Ureter (tissue), 1 donor: ENCODE data around the genes SENP5 and BDH1.

DNA sequence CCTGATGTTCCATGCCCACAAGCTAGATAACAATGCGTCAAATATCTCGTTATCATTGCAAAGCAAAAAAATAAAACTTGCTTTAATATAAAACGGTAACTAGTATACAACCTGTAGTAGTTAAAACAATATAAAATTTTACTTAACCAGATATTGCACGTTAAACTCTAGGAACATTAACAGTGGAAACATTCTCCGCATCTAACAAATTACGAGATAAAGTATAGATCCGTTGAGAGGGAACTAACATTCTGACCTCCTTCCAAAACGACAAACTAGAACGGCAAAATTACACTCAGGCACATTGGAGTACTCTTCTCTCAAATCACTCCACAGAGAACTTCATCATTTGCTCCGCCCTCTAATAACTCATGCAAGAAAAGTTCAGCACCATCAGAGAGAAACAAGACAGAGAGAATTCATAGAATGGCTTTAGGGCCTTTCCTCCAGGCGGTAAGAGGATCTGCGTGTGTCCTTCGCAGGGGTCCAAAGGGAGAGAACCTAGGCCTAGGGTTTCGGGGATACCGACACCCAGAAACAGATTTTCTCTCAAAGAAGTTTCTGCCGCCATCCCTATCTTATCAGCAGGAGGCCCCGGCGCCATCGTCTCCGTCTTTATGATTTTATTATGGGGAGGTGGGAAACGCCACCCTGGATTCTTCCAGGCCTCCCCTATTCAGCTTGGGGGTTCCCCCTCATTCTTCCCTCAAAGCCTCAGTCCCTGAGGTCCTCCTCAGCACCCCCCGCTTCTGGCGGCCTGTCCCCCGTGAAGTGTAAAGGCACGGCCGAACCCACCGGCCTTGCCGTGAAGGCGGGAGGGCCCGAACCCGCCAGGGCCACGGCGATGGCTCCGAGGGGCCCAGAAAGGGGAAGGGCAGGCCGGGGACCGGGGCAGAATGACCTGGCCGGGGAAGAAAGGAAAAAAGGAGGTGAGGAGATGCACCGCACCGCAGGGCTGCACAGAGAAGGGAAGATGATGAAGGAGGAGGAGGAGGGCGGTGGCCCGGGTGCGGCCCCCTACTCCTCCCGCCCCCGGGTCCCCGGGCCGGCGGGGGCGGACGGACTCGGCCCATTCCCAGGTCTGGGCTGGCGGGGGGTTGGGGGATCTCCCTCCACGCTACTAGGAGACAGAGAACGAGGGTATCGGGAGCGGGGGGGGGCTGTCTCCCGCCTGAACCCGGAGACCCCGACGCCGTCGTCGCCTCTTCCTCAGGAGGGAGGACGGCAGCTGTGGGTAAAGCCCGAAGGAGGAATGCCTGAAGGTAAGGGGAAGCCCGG, 799 bp downstream of the UBXN7 start:
- PRO-cap: unidirectional peak, plus-strand start at position 399 of the sequence

DNA sequence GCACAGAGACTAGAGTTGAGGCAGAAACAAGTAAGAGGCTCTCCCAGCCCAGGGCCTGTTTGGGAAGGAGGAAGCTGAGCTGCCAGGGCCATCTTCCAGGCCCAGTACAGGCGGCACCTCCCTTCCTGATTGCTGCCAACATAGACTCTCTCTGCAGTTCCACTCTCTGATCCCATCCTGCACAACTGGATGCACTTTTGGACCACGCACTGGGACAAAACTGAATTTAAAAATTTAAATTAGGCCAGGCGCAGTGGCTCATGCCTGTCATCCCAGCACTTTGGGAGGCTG, 16.1 kb upstream of the NRROS start:
- PRO-cap: no peak

- PRO-cap: no peak
Observed at GRCh38 chr3:196640204-196640835, 826 bp downstream of the NRROS start.

DNA sequence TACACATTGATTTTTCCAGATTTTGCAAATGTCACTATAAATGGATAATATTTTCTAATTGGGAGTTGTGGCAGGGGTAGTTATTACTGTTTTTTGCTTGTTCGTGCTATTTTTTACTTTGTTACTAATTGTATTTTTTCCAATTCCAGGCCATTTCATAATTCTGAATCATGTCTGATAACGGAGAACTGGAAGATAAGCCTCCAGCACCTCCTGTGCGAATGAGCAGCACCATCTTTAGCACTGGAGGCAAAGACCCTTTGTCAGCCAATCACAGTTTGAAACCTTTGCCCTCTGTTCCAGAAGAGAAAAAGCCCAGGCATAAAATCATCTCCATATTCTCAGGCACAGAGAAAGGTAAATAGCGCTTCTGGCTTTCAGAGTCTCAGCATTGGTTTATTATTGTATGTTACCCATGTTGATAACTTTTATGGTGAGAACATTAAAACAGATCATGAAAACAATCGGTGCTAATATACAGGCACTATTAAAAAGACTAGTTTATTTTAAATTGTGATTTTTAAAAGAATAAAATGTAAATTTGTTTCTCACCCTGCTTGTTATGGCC, 42.9 kb downstream of the PAK2 start:
- PRO-cap: no peak

DNA sequence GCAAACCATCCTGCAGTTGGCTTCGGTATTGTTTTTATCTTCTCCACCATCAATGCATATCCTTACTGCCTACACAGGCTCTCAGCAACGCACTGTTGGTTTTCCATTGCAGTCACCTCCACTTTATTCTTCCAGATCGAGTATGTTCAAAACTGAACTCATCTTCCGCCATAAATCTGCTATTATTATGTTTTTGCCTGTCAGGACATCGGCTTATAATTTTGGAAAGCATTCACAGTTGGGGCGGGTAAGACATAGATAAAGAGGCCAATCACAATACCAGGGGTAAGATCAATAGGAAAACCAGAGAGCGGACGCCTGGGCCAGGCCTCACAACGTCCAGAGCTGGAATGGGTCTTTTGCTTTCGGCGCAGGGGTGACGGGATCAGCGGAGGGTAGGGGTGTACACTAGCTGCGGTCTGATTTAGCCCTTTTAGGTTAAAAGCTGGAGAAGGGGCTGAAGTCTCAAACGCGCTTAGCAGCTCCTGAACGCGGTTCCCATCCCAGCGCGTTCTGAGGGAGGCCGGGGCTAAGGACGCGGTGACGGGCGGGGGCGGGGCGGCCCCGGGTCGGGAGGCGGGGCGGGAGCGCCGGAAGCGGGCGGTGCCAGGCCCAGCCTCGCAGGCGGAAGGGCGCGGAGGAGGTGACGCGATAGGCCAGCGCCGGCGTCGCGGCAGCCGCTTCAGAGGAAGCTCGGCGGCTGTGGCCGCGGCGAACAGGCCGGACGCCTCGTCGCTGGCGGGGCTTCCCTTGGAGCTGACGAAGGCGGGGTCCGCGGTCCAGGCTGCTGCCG, at the start of gene SENP5:
SENP5 (plus strand) TSS at position 685 of the 793 bp plus-strand sequence.
- PRO-cap: bidirectional peak, plus-strand start at position 685 of the sequence, minus-strand start at position 515 of the sequence

GRCh38 chr3:196920654-196921250, 21.6 kb downstream of the NCBP2 start:
- PRO-cap: no peak

DNA sequence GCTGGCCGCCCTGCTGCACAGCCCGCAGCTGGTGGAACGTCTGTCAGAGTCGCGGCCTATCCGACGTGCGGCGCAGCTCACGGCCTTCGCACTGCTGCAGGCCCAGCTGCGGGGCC, 118 bp downstream of the NCBP2AS2 start:
- PRO-cap: no peak

DNA sequence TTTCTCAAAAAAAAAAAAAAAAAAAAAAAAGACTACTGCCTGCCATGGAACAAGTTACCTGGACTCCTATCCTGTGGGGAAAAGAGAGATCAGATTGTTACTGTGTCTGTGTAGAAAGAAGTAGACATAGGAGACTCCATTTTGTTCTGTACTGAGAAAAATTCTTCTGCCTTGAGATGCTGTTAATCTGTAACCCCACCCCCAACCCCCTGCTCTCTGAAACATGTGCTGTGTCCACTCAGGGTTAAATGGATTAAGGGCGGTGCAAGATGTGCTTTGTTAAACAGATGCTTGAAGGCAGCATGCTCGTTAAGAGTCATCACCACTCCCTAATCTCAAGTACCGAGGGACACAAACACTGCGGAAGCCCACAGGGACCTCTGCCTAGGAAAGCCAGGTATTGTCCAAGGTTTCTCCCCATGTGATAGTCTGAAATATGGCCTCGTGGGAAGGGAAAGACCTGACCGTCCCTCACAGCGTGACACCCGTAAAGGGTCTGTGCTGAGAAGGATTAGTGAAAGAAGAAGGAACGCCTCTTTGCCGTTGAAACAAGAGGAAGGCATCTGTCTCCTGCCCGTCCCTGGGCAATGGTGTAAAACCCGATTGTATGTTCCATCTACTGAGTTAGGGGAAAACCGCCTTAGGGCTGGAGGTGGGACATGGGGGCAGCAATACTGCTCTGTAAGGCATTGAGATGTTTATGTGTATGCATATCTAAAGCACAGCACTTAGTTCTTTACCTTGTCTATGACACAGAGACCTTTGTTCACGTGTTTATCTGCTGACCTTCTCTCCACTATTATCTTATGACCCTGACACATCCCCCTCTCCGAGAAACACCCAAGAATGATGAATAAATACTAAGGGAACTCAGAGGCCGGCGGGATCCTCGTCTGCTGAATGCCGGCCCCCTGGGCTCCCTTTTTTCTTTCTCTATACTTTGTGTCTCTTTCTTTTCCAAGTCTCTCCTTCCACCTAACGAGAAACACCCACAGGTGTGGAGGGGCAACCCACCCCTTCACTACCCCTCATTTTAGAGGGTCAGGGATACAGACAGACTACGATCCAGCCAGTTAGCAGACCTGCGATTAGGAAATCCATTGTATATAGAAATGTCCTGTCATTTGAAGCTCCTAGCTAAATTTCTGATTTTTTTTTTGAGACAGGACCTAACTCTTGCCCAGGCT, 1.9 kb downstream of the NCBP2AS2 start:
- PRO-cap: no peak

DNA sequence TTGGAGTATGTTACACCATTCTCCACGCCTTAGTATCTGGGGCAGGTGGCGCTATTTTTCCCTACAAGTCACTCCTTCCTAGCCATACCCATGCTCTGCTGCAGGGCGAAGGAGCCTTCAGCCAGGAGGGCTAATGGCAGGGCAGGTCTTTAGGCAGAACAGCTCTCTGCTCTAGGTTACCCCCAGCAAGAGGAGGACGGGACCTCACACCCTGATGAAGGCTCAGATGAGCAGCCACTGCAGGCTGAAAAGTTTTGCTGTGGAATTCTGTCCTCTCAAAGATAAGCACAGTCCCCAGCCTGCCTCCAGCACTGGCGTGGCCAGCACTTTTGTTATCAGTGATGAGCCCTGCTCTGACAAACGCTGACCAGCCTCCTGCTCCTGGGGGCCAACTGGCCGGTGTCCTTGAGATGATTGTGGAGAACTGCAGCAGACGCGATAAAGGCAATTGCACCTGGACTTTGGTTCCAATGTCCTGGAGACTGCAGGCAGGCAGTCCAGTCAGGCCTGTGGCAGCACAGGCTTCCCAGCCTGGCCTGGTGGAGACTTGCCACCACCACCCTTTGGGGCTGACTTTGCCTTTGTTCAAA, 19.8 kb upstream of the PIGZ start:
- PRO-cap: no peak

DNA sequence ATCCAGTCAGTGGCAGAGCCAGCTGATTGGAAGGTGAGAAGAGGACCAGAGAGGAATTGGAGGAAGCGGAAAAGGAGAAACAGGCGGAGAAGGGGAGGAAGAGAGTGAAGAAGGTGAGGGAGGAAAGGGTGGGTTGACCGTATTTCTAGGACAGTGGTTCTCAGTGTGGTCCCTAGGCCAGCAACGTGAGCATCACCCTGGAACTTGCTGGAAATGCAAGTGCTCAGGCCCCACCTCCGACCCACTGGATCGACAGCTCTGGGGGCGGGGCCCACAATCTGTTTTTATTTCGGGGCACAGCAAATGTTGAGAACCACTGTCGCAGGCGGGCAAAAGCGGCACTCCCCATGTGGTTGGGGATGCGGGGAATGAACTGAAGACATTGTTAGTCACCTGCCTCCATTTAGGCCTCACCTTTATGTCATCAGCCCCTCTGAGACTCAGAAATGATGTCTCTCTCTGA, 954 bp upstream of the MELTF start:
- PRO-cap: no peak

DNA sequence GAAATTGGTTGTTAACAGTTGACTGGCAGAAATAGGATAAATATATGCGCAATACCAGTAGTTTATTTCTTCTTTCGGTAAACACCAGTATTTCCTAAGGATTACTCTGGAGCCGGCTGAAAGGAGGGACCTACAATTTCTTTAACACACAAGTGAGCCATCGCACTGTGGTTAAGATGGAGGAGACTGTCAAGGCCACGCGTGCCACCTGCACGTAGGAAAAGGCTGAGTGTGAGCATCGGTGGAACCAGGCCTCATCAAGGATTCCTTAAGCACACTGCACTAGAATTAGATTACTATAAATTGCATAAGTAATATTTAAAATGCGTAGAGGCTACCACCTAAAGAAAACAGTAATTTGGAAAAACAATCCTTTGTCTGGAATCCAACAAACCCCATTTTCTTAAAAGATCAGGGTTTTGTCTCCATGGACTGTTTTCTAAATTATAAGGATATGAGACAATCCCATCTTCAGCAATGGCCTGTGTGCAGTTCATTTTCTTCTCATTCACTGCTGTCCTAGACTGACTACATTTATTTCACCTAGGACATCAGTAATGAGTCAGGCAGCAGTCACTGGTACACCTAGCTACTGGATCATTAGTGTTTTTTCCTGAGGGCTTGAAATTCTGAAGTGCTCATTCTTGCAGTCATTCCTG, 8.7 kb upstream of the MELTF start:
- PRO-cap: no peak

DNA sequence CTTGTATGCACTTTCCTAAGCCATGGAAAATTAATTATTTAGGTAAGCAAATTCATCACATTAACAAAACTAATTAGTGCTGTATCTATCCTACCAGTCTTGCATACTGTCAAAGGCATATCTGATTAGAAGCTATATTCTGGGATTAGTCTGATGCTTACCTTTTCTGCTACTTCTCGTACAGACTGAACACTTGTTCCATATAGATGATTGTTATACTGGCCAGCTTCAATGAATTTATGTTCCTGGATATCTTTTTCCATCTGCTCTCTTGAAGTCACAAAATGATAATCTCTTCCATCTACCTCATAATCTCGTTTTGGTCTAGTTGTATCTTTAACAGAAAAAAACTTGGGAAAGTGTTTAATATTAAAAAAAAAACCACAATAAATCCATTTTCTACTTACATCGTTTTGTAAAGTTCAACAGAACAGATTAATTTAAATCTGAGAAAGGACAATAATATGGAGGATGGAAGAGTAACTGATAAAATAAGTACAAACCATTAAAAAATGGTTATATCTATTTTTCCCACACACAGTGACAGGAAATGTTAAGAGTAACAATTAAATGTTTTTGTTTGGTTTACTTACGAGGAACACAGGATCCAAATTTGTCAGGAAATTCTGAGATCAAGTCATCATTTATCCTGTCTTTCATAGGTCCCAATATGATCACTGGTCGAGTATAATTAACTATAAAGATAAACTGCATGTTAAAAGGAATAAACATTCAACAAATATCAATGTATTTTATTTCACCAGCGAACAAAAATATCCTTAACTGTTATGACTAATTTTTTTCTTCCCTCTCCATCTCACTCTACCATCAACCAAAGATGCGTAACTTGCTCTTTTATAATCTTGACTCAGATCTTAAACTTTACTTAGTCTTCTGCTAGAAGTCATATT, 35.8 kb upstream of the MELTF start:
- PRO-cap: no peak

DNA sequence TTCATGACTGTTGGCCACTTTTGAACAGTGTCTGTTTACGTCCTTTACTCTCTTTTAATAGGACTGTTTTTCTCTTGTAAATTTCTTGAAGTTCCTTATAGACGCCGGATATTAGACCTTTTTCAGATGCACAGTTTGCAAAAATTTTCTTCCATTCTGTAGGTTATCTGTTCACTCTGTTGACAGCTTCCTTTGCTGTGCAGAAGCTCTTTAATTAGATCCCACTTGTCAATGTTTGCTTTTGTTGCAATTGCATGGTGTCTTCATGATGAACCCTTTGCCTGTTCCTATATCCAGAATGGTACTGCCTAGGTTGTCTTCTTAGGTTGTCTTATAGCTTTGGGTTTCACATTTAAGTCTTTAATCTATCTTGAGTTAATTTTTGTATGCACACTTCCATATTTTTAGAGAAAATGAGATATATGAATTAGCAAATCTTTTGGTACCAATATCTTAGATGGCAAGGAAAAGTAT, 127.9 kb downstream of the DLG1 start:
- PRO-cap: no peak

DNA sequence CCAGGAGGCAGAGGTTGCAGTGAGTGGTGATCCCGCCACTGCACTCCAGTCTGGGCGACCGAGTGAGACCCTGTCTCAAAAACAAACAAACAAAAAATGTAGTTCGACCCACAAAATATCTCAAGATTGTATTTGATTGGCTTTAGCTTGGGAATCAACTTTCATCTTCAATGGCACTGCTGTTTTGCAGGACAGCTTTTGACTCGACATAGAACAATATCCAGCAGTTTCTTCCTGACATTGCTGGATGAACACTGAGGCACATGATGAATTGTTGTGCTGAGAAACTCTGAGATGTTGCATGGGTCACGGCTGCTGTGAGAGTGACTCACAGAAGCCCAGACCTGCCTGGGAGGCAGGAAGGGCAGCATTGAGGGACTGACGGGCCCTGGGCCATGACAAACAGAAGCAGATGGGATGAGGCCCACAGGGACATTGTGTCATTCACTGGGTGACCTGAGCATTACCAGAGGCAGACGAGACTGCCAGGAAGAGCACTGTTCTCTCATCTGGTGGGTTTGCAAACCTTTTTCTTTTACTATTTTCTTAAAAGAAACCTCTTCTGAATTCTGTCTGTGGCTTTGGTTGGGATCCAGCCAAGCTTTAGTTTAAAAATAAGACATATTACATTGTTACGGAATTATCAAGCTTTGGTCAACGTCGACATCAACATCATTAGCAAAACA, 68.0 kb downstream of the BDH1 start:
- PRO-cap: no peak

DNA sequence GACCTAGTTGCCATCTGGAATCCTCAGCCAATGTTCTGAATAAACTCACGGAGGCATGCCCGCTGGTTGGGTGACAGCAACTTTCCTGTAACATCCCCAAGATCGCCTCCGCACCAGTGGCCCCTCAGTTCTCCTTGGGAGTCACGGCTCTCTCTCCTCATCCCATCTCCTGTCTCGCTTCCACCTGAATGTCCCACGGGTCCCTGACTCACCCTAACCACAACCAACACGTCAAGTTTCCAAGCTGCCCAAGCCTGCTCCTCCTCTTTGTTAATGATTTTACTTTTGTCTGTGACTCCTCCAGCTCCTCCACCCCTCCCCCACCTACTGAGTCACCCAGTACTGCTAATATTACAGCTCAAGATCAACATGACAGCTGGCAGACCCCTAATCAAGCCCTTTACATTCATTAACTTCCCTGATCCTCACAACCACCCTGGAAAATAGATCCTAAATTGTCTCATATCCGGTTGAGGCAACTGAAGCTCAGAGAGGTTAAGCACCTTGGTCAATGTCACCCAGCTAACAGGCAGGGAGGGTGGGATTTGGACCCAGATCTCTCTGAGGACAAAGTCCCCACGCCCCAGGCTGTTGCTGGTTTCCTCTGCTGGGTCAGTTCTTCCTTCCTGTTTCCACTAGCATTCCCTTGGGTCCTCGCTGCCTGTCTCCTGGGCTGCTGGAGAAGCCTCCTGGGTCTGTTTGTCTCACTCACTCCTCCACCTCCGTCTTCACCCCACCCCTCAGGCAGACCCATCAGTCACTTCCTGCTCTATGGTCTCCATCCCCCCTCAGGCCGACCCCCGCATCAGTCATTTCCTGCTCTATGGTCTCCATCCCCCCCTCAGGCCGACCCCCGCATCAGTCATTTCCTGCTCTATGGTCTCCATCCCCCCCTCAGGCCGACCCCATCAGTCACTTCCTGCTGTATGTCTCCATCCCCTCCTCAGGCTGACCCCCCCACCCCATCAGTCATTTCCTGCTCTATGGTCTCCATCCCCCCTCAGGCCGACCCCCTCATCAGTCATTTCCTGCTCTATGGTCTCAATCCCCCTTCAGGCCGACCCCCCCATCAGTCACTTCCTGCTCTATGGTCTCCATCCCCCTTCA, 39.0 kb downstream of the BDH1 start:
- PRO-cap: no peak

DNA sequence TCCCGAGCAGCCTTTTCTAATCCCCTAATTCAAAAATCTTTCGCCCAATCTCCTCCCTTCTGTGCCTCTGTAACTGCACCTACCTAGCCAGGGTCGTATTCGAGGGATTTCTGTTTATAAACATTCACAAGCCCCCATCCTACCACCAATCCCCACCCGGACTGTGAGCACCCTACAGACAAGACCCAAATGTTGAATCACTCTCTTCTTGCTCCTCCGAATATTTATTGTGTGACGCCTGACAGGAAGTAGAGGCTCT, 1.7 kb downstream of the BDH1 start:
- PRO-cap: no peak

DNA sequence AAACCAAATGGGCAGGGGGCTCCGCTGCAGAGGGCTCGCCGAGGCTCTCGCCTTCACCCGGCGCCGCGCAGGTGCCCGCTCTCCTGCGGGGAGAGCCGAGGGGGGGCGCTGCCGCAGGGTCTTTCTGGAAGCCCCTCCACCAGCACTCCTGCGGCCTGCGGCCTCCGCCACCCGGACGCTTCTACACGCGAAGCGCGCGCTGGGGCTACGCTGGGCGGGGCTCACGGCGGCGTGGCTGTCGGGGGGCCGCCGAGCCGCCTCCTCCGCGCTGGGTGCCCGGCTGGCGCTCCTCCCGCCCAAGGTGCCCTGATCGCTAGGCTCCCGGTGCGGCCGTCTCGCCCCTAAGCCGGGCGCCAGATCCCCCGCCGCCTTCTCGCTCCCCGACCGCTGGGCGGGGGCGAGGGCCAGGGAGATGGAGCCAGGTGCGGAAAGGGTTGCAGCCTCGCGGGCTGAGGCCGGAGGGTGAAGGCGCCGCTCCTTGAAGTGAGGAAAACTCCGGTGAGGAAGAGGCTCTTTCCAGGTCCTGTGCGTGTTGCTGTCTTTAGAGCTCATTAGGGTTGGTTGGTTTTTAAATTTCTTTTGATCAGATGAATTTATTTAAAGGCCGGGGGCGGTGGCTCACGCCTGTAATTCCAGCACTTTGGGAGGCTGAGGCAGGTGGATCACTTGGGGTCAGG, at the start of gene BDH1:
BDH1 (minus strand) TSS at position 185 of the 677 bp plus-strand sequence.
- PRO-cap: bidirectional peak, plus-strand start at position 265 of the sequence, minus-strand start at position 183 of the sequence; unidirectional peak, minus-strand start at position 375 of the sequence

GRCh38 chr3:197793344-197793751, 2.3 kb downstream of the LRCH3 start:
- PRO-cap: no peak

GRCh38 chr3:197809124-197809894, 18.3 kb downstream of the LRCH3 start:
- PRO-cap: no peak

- PRO-cap: no peak
Observed at GRCh38 chr3:198038863-198039432, 78.9 kb downstream of the LMLN start.